AG09319 (cell line): ENCODE measurements around a stretch of chr5.

GRCh38 chr5:158382466-158382879 lies 523.5 kb upstream of the CLINT1 start:
- RRBS: no CpG with 5 or more reads among the region's 2 CpGs

DNA sequence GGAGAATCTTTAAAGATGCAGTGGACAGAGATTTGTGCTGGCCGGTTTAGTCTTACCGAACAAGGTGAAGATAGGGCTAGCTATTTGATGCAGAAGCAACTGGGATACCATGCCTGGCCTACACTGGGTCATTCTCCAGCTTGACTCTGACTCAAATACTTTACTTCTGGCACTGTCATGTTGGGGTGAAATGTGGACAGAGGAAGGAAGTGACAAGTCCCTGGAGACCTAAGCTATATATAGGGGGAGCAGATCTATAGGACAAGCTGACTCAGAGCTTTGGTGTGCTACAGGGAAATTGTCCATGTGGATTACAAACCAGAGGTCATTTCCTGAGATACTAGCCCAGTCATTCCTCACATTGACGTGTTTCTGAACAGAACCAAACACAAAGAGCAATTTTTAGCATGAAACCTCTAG lies 531.6 kb upstream of the CLINT1 start:
- RRBS: no CpG with 5 or more reads among the region's 3 CpGs

- RRBS: no CpG with 5 or more reads among the region's 5 CpGs
Measured at GRCh38 chr5:158748168-158748463, 351.6 kb downstream of the EBF1 start.

- RRBS: no CpG with 5 or more reads among the region's 8 CpGs
Measured at GRCh38 chr5:158812074-158812984, 287.4 kb downstream of the EBF1 start.

DNA sequence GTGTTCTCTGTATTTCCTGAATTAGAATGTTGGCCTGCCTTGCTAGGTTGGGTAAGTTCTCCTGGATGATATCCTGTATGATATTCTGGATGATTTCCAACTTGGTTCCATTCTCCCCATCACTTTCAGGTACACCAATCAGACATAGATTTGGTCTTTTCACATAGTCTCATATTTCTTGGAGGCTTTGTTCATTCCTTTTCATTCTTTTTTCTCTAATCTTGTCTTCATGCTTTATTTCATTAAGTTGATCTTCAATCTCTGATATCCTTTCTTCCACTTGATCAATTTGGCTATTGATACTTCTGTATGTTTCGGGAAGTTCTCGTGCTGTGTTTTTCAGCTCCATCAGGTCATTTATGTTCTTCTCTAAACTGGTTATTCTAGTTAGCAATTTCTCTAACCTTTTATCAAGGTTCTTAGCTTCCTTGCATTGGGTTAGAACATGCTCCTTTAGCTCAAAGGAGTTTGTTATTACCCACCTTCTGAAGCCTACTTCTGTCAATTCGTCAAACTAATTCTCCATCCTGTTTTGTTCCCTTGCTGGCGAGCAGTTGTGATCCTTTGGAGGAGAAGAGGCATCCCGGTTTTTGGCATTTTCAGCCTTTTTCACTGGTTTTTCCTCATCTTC lies 153.9 kb downstream of the EBF1 start:
- RRBS: no CpG with 5 or more reads among the region's 5 CpGs

- RRBS: no CpG with 5 or more reads among the region's 14 CpGs
Measured at GRCh38 chr5:159019477-159020514, 79.9 kb downstream of the EBF1 start.

- RRBS: no CpG with 5 or more reads among the region's 5 CpGs
Measured at GRCh38 chr5:159053685-159054257, 45.9 kb downstream of the EBF1 start.

DNA sequence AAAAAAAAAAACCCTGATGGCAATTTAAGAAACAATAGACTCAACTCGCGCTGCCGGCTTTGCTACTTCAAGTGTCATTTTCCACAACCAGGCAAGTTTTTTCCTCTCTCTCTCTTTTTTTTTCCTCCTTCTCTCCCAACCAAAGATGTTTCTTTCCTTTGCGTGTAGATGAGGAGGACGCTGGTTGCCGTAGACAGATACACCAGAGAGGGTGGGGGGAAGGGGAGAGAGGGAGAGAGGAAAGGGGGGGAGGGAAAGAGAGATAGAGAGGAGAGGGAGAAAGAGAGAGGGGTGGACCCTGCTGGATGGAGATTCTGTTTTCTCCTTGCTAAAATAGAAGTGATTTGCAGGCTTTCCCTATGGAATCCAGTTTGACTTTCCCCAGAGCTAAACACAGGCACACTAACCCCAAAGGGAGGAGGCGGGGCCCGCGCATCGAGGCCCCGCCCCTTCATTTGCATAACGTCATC lies 264 bp upstream of the EBF1 start:
- RRBS: no CpG with 5 or more reads among the region's 12 CpGs

DNA sequence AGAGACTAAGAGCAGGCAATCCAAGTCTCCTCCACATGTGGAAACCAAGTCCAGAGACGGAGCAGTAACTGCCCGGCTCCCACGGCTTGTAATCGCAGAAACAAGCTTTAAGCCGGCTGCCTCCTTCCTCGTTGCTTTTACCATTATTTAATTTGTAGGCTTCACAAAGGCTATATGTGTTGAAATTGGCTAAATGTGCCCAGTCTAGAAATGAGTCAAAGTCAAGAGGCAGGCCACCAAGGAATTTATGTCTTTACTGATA lies 33.3 kb upstream of the EBF1 start:
- RRBS: no CpG with 5 or more reads among the region's 6 CpGs

DNA sequence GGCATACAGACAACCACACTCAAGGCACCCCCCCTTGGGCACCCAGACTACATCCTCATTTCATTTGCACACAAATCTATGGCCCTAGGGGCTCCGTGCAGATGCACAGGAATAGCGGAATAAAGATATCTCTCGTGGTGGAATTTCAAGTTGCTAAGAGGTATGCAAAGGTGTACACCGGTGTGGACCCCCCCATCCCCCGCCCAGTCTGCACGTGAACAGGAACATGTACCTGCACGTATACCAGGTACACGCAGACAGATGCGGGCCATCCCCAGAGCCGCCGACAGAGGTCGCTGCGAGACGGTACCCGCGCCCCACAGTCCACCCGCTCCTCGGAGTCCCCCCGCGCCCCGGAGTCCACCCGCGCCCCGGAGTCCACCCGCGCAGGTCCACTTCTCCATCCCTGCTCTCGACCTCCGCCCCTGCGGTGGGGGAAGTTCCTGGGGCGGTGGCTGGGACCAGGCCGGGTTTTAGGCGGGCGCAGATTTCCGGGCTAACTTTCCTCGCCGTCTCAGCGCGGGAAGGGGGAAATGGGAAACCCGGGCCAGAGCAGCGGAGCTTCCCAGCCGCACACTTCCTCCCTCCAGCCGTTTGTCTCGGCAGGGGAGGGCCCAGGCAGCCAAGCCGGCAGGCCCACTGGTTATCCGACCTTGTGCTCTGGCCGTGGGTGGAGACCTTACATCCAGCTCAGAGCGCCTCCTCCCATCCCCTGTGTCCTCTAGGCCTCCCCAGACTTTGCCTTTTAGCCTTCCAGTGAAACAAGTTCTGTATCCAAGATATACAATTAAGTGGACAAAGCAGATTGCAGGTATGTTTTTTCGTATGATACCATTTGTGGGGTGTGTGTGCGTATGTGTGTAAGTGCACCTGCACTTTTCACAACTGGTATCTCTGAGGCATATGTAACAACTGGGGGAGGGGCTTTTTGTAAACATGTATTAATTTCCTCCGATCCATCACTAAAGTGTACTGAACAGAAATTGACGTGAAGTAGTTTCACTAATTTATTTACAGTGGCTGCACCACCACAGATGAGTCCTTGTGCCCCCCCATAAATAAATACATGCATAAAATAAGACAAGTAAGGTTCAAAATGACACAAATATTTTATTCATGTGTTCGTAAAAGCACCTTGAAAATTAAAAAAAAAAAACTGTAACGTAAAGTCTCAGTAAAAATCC lies 1.3 kb upstream of the IL12B start:
- RRBS: 6% methylated on average over 15 of the region's 53 CpGs

- RRBS: no CpG with 5 or more reads among the region's 9 CpGs
Measured at GRCh38 chr5:159912924-159913687, 3.2 kb upstream of the ADRA1B start.

DNA sequence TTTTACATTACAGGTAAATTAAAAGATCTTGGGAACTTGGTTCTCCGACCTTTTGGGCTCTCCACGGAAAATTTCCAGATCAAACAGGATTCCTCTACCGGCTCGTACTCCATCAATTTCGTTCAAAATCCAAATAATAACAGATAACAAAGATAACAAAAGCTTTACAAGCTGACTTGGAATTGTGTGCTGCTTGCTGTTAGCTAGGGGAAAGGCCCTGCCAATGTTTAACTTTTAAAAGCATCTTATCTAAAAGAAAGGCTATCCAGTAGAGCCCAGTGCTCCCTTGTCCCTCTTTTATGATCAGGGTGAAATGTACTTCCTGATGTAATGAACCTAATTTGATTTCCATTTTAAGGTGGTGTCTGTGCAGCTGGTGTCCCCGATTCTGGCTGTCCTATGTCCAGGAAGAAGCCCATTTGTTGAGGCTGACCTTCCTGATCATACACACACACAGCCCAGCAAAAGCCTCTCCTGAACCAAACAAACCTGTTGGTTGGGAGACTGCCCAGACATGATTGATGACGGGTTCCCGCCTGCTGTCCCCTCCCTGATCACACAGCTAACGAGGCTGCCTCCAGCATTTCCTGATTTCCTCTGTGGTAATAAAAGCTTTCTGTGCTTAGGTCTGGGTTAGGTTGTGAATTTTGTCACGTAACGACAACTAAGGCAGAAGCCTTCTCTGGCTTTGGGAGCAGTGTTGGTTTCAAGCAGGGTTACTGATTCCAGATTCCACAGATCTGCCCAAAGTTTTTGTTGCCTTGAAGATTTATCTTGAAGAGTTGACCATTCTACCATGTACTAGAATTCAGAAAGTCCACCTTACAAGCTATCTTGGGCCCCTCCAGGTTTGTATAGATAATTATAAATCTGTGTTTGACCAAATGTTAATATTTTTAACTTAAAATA lies 54.1 kb downstream of the PWWP2A start:
- RRBS: no CpG with 5 or more reads among the region's 11 CpGs

- RRBS: 11% methylated on average over 3 of the region's 41 CpGs
Measured at GRCh38 chr5:160132908-160134181, 14.1 kb upstream of the PWWP2A start.

DNA sequence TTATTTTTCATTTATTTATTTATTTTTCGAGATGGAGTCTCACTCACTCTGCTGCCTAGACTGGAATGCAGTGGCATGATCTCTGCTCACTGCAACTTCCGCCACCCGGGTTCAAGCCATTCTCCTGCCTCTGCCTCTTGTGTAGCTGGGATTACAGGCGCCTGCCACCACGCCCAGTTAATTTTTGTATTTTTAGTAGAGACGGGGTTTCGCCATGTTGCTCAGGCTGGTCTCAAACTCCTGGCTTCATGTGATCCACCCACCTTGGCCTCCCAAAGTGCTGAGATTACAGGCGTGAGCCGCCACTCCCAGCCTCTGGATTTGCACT lies 39.6 kb upstream of the PWWP2A start:
- RRBS: no CpG with 5 or more reads among the region's 9 CpGs

DNA sequence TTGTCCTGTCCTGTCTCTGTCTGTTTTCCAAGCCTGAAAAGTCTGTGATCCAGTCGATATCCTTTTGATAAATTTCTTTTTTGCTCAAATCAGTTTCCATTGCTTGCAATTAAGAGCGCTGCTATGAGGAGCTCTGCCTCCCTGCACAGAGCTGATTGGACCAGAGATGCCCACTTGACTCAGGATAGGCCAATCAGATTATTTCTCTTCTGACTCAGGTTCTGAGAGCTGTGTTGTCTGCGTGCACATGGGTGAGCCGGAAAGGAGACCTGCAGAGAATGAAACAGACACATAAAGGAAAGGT lies 15.8 kb upstream of the FABP6 start:
- RRBS: no CpG with 5 or more reads among the region's 4 CpGs

DNA sequence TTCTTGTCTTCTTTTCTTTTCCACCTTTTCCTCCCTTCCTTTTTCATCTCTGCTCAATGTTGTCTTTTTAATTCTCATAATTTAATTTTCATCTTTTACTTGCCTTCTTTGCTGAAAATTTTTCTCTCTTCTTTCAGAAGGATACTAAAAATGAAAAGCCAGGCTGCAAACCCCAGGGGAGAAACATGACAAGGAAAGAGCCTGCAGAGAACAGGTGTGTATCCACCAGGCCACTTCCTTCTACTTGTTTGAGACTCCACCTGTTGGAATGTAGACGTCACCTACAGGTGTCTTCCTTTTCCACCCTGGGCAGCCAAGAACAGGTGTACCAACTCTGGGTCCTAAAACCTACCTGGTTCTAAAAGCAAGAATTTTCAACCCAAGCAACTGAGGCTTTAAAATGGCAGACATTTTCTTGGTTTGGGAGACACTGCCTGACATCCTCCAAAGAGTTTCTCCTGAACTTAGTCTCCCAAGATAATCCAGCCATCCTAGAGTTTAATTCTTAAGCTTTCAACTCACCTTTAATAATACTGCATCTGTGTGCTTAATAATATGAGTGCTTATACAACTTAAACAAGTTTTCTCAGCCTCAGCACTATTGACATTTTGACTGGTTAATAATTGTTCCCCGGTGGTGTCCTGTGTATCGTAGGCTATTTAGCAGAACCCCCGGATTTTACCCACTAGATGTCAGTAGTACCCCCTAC lies 166.7 kb downstream of the ATP10B start:
- RRBS: no CpG with 5 or more reads among the region's 4 CpGs

- RRBS: no CpG with 5 or more reads among the region's 31 CpGs
Measured at GRCh38 chr5:163503878-163505003, 1.2 kb upstream of the MAT2B start.

GRCh38 chr5:166926041-166926485 lies 52.8 kb upstream of the TENM2 start:
- RRBS: no CpG with 5 or more reads among the region's 14 CpGs

GRCh38 chr5:167803185-167803452 lies 488.3 kb upstream of the WWC1 start:
- RRBS: no CpG with 5 or more reads among the region's 1 CpG

DNA sequence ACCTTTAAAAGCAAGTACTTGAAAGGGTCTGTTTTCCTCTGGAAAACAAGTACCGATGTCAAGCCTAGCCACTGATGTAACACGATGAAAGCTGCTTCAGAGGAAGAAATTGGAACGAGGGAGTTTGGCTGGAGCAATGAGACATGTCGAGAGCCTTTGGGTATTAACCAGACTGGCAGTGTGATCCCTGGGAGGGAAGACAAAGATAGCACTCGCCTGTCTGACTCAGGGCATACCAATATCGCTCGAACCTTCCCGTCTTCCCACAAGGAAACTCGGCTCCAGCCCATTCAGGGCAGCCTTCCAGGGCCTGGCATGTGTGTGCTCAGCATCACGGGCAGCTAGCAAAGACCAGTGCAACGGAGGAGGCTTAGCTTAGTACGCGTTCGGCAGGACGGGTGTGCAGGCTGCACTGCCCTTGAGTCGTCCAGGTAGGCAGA lies 356.9 kb upstream of the WWC1 start:
- RRBS: no CpG with 5 or more reads among the region's 16 CpGs